Hair follicular keratinocyte (primary cell): ENCODE measurements around the genes ATXN7L1 and PIK3CG.

DNA sequence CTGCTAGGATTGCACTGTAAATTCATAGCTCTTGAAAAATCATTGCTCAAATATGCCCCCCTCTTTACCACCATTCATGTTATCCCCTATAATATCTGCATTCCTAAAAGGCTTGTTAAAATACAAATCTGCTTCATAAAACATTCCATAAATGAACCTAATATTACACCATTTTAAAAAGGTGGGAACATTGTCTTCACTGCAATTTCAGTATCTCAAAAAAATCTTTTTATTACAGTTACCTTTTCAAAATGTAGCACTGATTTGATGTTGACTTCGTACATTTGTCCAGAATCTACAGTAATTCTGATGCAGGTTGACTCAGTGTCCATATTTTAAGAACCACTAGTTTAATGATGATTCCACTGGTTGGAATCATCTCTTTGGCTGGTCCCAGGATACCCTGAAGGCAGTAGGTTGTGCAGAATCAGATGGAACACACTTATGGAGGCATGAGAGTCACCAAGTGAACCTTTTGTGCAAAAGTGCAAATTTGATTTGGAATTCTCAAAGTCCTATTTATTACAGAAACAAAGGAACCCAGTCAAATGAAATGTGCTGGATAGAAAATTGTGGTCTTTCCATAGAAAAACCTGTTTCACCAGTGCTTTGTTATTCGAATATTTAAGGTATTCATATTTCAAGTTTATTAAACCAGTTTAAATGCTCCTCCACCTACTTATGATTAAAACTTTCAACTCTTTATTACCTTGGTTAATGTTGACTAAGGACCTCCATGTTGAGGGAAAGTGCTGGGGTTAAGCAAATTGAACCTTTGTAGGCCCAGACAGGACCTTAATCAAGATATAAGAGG, 28.1 kb upstream of the KMT2E start:
- RAMPAGE, long total RNA, result no peak

- RAMPAGE, long total RNA, result no peak
Measured at GRCh38 chr7:105030882-105031500, 17.0 kb downstream of the KMT2E start.

DNA sequence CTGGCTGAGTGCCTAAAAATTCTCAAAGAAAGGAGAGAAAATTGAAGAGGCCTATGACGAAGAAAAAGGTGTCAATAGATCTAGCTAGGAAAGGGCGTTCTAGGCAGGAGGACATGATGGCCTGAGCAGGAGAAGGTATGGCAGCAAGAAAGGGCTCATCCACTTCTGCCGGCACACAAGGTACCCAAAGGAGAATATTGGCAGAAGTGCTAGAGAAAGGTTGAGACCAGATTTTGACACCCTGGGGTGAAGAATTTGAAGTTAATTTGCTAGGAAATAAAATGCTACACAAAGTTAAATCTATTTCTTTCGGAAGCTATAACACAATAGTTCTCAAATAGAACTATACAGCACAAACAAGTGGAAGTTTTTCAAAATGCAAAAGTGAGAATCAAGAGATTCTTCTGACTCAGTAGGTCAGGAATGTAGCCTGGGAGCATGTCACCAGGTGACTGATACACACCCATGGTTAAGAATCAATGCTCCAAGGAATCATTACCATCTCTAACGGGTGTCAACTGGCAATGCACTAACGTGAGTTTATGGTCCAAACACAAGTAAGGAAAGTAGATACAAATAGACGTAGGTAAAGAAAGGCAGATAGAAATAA, 170.7 kb downstream of the SRPK2 start:
- RAMPAGE, long total RNA, result no peak

- RAMPAGE, long total RNA, result no peak
Measured at GRCh38 chr7:105273265-105273969, 115.3 kb downstream of the SRPK2 start.

DNA sequence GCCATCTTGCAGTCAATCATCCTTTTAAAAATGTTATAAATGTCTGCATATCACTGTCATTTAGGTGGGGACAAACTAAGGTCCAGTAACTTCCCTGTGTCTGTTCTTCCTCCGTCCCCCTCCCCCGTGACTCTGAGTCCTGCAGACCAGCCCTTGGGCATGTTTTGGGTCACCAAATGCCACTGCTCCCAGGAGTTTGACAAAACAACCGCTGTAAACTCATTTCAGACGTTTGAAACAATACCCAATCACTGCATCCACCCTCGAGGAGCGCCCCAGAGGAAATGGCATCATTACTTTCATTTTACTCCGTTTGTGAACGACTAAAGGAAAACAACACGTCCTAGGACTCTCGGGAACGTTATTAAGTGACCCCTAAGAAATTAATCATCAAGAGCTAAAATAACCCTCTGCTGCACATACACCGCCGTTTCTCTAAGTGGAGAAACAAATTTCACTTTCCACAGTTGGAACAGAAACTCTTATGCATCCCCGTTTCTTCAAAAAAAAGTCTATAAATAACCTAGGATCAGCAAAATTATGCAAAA, 109.8 kb upstream of the EFCAB10 start:
- RAMPAGE, long total RNA, result no peak

- RAMPAGE, long total RNA, result no peak
Measured at GRCh38 chr7:105876379-105876734, at the start of gene ATXN7L1. Gene ATXN7L1, minus strand, starts transcription at chr7:105876599.

GRCh38 chr7:106009252-106010252, 46.5 kb downstream of the CDHR3 start:
- RAMPAGE, long total RNA, result no peak

DNA sequence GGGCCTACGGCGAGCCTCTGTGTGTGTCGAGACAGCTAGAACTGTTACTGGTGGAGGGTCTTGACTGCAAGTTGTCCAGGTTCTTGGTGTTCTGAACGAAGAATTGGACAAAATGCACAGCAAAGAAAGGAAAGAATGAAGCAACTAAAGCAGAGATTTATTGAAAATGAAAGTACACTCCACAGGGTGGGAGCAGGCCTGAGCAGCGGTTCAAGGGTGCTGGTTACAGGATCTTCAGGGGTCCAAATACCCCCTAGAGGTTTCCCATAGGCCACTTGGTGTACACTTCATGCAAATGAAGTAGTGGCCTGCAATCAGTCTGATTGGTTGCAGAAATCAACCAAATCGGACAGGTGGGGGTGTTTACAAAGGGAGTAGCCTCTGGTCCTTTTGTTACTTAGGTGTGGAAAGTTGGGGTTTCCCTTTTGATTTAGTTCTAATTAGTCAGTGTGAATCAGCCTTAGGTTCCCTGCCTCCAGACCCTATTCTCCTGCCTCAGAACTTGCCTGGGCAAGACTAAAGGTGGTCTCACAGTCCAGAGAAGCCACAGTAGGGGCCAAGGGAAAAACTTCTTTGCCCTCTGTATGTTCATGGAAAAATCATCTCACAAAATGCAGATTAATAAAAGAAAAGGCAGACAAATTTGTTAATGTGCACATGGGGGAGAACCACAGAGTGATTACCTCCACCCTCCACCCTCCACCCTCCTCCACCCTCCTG, 49.6 kb downstream of the SYPL1 start:
- RAMPAGE, long total RNA, result no peak

GRCh38 chr7:106065780-106066318, 46.3 kb downstream of the SYPL1 start:
- RAMPAGE, long total RNA, result no peak

DNA sequence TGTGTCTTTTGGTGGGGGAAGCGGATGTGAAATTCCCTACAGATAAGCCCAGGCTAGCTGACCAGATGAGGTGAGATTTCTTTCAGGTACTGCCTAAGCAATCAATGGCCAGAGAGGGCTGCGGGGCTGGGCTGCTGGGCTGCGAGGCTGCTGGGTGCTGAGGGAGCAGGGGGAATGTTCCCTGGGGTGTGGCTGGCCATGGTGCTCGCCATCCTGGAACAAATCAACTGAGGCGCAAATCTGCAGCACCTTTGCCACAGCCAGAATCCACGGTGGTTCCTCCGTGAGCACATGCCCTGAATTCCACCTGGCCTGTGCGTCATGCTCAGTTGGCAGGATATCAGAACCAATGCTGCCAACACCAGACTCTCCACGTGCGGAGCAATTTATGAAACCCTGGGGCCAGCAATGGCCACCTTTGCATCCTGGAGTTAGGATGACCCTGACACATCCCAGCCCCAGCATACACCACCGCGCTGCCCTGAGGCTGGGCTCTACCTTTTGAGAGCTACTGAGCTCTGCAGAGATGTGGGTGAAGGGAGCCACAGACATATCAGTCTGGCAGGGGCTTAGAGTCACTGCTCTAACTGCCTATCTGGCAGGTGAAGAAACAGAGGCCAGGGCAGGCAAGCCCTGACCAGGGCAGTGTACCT, 42.1 kb downstream of the SYPL1 start:
- RAMPAGE, long total RNA, result no peak

DNA sequence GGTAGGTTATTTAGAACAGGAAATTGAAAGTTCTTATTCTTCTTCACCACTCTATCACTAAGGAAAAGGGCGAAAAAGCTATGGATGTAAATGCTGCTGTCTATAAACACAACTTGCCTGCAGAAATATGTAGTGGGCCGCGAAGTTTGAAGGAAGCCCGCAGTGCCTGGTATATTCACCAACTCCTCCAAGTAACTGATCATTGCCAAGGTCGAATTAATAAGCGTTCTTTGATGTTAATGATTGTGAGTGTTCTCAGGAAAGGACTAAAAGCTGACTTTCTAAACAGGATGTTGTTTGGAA, 965 bp downstream of the SYPL1 start:
- RAMPAGE, long total RNA, result no peak

- RAMPAGE, long total RNA, result no peak
Measured at GRCh38 chr7:106177696-106178200, 65.6 kb upstream of the SYPL1 start.

DNA sequence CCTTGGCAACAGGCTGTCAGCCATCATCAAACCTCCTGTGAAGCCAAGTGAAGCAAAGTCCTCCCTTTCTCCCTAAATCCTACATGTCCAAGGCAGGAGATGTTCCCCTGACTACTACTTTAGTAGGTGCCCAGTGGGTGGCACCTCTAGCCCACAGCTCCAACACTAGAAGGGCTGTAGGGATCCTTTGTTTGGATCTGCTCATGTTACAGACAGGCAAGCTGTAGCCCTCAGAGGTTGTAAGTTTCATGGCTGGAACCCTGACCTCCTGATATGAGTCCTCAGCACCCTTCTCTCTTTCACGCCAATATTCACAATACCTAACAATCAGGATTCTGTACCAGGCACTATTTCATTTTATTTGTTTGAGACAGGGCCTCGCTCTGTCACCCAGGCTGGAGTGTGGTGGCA, 66.6 kb upstream of the SYPL1 start:
- RAMPAGE, long total RNA, result no peak

- RAMPAGE, long total RNA, result no peak
Measured at GRCh38 chr7:106259668-106259928, 25.2 kb downstream of the NAMPT start.

DNA sequence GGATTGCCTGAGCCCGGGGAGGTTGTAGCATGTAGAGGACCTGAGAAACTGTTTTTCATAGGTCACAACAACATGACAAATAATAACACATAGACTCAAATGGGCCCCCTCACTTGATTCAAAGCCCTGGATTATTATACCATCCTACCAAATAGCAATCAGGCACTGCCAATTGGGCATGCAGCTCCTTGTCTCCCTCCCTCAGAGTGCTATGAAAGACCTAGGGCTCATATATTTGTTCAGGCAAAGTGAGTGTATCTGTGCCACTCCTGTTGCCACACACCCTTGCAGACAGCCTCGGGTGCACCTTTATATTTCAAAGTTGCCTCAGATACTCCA, 2.9 kb upstream of the NAMPT start:
- RAMPAGE, long total RNA, result no peak

DNA sequence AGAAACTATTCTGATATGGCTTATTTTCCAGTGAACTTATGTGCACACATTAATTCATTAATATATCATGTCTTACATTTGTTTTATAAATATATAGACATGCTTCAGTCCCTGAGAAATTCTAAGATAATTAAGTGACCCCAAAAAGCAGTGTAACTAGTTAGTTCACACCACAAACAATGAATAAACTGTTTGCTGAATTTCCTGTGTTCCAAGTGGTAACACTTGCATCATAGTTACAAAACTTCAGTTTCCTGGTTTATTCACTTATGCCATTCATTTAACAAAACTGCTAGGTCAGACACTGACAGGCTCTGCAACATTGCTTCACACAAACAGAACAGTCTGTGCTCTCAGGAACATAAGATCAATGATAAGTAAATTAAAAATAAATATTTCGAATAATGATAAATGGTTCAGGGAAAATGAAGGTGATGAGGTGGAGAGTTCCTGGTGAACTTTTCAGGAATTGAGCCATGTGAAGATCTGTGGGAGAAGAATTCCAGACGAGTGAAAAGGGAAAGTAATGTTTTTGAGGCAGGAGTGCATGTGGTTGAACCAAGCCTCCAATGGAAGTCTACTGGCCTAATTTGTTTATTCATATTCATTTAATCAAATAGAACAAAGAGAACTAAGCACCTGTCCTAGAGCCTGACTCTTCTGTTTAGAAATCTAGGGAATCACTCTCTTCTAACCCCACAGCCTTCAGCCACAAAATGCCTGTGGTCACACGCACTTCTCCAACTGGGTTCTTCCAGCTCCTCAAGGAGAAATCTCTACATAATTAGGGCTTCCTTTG, 133.4 kb upstream of the NAMPT start:
- RAMPAGE, long total RNA, result no peak

- RAMPAGE, long total RNA, result no peak
Measured at GRCh38 chr7:106424628-106425891, 140.3 kb upstream of the NAMPT start.

DNA sequence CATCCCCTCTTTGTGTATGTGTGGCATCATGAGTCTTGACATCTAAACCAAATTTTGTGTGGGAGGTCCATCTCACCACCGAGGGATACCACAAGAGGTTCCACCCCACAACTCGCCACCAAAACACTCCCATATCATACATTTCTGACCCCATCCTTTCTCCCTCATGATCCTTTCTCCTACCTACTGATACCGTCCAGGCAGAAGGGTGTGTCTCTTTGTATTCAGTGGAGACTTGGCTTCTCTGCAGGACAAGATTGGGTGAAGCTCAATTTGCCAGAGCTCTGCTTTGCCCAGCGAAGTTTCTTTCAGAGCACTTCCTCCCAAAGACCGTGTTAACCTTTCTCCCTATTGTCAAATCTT, 71.2 kb upstream of the CCDC71L start:
- RAMPAGE, long total RNA, result no peak

GRCh38 chr7:106747302-106747712, 86.3 kb upstream of the CCDC71L start:
- RAMPAGE, long total RNA, result no peak

DNA sequence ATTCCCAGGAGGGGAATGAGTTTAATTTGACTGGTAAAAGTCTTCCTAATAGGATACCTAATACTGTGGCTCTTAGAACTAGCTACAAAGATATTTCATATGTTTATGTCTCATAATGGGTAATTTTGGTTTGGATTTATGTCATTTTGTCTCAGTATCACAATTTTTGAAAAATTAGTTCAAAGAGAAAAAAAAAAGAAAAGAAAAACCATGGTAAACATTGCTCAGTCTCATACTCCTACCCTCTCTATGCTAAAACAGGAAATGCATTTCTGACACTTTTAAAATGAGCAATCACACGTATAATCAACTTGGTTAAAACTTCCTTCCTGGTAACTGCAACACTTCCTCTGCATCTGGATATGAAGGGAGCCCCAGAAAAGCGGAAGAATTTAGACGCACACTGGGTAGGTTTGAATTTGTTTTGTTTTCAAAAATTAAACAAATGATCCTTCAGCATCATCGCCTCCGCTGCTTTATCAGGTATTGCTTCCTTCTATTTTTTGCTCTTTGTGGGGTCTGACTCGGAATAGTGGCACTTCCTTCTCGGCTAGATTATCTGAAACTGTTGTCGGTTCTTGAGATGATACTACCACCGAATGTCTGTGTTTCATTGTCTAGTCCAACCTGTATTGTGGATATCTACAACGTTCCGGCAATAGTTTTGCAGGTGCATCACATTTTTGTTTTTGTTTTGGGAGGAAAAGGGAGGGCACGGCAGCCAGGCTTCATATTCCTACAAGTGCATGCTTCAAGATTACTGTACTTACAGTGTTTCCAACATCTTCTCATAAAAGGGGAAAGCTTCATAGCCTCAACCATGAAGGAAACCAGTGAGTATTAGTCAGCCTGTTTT, at the start of gene PIK3CG:
Gene PIK3CG (plus strand): TSS at position 339 of the 856 bp plus-strand sequence.
- RAMPAGE, long total RNA, result no peak